Measurements from ENCODE around the gene CFAP73.

DNA sequence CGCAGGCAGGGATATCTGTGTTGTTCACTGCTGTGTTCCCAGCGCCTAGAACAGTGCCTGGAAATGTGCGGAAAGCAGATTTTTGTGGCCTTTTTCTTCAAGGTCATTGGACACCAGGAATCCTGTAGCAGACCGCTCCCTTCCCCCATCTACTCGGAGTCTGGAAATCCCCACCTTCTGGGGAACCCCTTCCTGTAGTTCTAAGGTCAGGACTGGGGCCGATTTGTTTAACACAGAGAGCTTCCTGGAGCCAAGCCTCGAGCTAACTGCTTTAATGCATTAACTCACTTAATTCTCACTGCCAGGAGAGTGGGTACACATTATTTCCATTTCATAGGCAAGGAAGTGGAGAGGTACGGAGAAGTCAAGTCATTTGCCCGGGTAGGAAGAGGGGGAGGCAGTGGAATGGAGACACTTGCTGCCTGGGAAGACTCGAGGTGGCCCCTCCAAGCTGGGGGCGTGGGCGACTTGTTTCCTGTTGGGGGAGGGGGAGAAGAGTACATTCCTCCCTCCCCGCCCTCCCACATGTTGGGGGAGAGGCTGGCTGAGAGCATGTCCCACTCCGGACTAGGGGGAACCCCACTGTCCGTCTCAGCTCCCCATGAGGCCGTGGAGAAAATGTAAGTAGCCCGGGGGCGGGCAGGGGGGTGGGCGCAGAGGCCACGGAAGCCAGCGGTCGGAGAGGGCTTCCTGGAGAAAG is 1.1 kb upstream of the SH2B3 start:
- PRO-cap, result unidirectional peak, plus-strand start at position 230 of the sequence; bidirectional peak, plus-strand start at position 526 of the sequence, minus-strand start at position 268 of the sequence

- PRO-cap, result no peak
Observed at GRCh38 chr12:111411052-111411785, 5.5 kb downstream of the SH2B3 start.

- PRO-cap, result no peak
Observed at GRCh38 chr12:111412158-111412566, 6.4 kb downstream of the SH2B3 start.

- PRO-cap, result no peak
Observed at GRCh38 chr12:111420568-111421426, 15.1 kb downstream of the SH2B3 start.

DNA sequence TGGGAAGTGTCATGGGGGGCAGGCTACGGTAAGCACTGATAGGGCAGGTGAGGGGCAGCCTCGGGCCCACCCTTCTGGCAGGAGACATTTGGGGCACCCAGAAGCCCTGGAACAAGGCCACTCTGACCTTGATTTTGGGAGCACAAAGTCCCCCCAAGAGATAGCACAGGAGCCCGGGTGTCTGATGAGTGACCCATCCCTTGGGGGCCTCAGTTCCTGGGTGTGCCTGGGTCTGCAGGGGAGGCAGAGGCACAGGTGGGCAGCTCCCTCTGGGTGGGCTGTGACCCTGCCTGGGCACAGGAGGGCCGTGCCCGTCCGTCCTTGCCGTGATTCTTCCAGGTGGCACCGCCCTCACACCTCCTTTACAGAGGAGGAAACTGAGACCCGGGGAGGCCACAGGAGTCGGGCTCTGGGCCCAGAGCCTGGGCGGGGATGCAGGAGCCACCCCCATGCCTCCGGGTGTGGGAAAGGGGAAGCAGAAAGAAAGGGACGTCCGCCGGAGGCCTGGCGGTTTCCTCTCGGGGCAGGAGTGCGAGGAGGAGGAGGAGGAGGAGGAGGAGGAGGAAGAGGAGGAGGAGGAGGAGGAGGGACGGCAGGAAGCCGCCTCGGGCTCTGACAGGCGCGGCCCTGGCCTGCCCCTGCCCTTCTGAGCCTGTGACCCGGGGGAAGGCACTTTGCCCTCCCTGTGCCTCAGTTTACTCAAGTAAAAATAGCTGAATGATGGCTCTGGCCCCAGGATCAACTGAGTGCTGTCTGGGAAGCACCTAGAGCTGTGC is 22.9 kb downstream of the SH2B3 start:
- PRO-cap, result no peak

GRCh38 chr12:111773744-111774735 is 7.3 kb downstream of the ALDH2 start:
- PRO-cap, result unidirectional peak, plus-strand start at chr12:111774207; bidirectional peak, plus-strand start at chr12:111774410, minus-strand start at chr12:111774392

GRCh38 chr12:111775198-111776554 is 8.9 kb downstream of the ALDH2 start:
- PRO-cap, result bidirectional peak, plus-strand start at chr12:111775784, minus-strand start at chr12:111775652

GRCh38 chr12:111781024-111781475 is 14.3 kb downstream of the ALDH2 start:
- PRO-cap, result no peak

DNA sequence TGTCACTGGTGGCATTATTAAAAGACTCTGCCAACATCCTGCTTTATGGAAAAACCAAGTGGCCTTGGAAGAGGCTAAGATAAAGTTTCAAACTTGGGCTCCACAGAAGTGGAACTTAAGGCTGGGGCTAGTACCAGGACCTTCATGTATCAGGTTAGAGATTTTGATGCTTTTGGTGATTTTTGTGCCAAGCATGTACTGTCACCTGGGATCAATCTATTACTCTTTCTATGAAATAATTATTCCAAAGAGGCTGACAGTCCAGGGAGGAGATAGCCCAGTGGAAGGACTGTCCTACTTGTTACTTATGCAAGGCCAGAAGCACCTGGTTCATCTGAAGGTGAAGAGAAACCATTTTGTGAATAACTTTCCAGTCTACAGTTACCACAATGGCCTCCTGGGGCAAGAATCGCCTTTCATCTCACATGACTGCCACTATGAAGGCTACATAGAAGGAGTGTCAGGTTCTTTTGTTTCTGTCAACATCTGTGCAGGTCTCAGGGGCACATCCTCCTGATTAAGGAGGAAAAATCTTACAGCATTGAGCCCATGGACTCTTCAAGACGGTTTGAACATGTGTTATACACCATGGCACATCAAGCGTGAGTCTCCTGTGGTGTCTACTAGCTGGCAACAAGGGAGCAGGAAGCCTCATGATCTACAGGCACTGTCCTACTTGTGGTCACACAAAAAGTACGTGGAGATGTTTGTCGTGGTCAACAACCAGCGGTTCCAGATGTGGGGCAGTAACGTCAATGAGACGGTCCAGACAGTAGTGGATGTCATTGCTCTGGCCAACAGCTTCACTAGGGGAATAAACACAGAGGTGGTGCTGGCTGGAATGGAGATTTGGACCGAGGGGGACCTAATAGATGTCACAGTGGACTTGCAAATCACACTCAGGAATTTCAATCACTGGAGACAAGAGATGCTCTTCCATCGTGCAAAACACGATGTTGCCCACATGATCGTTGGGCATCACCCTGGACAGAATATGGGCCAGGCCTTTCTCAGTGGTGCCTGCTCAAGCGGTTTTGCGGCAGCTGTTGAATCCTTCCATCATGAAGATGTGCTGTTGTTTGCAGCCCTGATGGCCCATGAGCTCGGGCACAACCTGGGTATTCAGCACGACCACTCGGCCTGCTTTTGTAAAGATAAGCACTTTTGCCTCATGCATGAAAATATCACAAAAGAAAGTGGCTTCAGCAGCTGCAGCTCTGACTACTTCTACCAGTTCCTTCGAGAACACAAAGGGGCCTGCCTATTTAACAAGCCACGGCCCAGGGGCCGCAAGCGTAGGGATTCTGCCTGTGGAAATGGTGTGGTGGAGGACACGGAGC is 57.7 kb downstream of the MAPKAPK5 start:
- PRO-cap, result no peak

DNA sequence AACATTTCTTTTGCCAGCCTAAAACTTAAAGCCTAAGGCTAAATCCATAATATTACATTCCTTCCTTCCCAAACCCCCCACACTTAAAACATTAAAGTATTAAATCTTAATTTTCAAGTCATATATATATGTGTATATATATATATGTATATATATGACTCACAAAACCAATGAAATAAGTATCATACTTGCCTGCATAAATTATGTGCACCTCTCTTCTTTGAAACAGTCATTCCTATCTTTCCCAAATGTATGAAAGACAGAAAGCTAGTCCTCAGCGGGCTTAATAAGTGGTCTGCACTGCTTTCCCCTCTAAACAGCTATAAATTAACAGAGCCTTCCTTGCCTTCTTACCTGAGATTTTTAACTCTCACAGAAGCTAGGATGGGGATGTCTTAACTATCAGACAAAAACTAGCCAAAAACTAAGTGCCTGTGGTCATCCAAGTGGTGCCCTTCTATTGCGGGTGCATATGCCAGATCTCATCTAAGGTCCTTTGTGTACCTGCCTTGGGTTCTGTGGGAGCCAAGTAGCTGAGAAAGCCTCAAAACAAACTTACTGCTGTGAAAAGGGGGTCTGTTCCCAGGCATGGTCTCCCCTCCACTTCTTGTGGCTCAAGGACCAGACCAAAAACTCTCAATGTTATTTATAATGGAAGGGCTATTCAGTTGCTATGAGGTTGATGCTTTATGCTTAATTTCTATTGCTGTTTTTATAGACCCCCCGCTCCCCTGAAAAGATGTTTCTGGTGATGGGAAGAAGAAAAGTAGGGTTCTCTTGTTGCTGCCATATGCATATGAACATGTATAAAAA is 15.5 kb downstream of the ERP29 start:
- PRO-cap, result no peak

- PRO-cap, result no peak
Observed at GRCh38 chr12:112045813-112046633, 32.8 kb downstream of the ERP29 start.

- PRO-cap, result no peak
Observed at GRCh38 chr12:112112348-112113252, 4.0 kb upstream of the NAA25 start.

- PRO-cap, result bidirectional peak, plus-strand start at chr12:112127192, minus-strand start at chr12:112126963
Observed at GRCh38 chr12:112126800-112127255, 1.5 kb downstream of the TRAFD1 start.

GRCh38 chr12:112158793-112159092 is 33.4 kb downstream of the TRAFD1 start:
- PRO-cap, result no peak

- PRO-cap, result no peak
Observed at GRCh38 chr12:112408593-112408741, 938 bp downstream of the RPL6 start.

- PRO-cap, result no peak
Observed at GRCh38 chr12:112907379-112907829, 642 bp downstream of the OAS1 start.

- PRO-cap, result no peak
Observed at GRCh38 chr12:112972207-112972838, 6.0 kb upstream of the OAS2 start.

- PRO-cap, result bidirectional peak, plus-strand start at chr12:113070505, minus-strand start at chr12:113070239
Observed at GRCh38 chr12:113069966-113070882, 13.7 kb downstream of the DTX1 start.

DNA sequence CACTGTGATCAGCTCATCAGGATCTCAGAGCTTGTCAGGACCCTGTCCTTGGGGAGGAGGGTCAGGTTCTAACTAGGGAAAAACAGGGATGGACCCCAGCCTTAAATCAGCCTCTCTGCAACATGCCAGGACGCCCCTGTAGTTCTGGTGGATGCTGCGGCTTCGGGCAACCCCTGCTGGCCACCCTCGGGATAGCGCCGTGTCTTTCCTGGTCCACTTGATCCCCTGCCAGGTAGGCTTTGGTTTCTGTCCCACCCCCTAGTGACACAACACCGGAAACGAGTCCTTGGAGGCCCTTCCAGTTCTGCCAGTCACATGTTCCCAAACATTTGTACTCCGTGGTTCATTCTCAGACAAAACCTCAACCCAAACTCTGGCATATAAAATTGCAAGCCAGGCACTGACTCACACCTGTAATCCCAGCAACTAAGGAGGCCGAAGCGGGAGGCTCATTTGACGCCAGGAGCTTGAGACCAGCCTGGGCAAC is 37.2 kb downstream of the RASAL1 start:
- PRO-cap, result no peak

- PRO-cap, result bidirectional peak, plus-strand start at chr12:113149974, minus-strand start at chr12:113149889
Observed at GRCh38 chr12:113149290-113150215, at the start of gene CFAP73. Gene CFAP73, plus strand, starts transcription at chr12:113149724.